BJ (cell line): ENCODE measurements around a stretch of chr4.

- CAGE, long polyA plus RNA, result no peak
- RRBS, result no CpG with 5 or more reads among the region's 21 CpGs
These were observed 30.7 kb downstream of the PDLIM3 start for GRCh38 chr4:185504349-185505326.

DNA sequence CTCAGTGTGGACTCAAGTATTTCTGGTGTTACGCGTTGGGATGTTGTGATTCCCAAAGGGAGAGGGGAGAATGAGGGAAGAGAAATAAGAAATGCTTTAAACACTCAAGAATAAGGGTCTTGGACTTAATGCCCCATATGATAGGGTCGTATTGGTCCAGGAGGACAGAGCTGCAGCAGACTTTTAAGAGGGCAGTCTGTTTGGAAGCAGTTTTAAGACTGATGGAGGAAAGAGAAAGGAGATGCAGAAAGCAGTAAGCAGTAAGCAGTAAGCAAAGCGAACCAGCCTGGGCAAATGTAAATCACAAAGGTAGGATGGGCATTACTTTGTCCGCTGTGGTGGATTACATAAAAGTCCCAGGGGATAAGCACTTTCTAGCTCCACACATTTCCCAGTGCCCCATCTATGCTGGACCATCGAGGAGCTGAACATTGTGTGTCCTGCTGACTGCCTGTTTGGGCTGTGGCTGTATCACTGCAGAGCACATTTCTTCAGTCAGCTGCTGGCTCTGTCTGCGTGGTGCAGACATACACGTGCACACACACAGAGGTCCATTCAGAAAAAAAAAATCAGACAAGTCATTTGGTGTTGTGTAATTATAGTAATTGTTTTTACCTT, 867 bp upstream of the PDLIM3 start:
- CAGE, long polyA plus RNA, result no peak
- RRBS, result no CpG with 5 or more reads among the region's 8 CpGs

DNA sequence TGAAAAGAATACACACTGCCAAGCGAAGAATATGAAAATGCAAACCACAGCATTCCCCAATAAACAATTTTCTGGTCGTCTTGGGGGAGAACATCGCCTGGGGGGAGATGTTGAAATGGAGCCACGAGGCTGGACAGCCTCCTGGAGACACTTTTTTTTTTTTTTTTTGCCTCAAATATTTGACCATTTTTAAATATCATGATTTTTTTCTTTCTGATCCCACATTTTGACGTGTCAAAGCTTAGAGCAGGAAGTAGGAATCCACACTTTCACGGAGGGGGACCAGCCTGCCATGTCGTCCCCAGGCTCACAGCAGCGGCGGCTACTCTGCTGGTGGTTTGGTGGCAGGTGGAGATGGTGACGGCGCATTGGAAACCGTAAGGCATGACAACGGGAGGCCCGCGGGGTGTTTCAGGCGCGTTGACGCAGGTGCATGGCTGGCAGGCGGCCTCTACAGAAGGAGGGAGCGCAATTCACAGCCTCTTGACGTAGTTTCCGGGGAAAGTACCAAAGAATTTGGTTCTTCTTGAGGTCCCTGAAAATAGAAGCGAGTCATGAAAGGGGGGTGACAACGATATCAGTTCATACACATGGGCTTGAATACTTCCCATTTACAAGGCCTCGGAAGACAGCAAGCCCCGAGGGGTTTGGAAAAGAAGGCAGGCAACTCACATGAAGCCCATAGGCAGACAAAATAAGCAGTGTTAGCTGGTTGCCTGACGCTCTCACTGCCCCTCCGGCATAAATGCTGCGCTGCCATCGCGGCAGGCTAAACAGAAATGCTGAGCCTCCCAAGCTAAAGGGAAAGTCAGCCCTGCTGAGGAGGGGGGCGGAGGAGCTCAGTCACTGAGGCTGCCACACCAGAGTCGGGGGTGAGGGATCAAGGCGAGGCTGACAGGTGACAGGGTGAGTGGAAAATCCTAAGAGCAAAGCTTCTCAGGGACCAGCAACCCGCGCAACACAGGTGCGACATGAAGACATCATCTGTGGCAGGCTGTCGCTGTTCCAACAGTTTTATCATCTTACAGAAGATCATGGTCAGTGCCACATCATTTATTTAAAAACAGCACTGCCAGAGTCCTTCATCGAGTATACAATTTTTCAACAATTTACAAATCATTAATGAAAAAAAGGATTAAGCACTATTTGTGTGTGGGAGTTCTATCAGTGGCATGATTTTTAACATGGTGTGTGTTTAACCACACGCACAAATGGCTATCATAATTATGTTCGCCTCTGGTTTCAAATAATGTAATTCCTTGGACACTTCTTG, 52.3 kb upstream of the PDLIM3 start:
- CAGE, long polyA plus RNA, result no peak
- RRBS, result no CpG with 5 or more reads among the region's 41 CpGs

DNA sequence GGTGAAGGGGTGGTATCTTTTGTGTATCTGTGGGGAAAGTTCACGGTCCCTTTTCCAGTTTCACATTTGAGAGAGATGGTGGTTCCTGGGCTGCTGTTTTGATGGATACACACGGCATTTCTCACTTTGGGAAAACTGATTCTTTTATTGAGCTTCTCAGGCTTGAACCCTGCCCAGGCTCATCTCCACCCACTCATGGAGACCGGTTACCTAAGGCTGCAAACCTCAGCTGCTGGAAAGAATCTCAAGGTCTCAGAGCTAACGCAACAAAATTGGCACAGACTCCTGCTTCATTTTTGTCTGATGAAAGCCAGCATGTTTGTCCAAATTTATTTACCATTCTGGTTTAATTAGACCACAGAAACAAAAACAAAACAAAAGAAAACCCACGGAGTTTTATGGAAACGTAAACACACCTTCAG, 56.3 kb upstream of the PDLIM3 start:
- CAGE, long polyA plus RNA, result no peak
- RRBS, result no CpG with 5 or more reads among the region's 6 CpGs

DNA sequence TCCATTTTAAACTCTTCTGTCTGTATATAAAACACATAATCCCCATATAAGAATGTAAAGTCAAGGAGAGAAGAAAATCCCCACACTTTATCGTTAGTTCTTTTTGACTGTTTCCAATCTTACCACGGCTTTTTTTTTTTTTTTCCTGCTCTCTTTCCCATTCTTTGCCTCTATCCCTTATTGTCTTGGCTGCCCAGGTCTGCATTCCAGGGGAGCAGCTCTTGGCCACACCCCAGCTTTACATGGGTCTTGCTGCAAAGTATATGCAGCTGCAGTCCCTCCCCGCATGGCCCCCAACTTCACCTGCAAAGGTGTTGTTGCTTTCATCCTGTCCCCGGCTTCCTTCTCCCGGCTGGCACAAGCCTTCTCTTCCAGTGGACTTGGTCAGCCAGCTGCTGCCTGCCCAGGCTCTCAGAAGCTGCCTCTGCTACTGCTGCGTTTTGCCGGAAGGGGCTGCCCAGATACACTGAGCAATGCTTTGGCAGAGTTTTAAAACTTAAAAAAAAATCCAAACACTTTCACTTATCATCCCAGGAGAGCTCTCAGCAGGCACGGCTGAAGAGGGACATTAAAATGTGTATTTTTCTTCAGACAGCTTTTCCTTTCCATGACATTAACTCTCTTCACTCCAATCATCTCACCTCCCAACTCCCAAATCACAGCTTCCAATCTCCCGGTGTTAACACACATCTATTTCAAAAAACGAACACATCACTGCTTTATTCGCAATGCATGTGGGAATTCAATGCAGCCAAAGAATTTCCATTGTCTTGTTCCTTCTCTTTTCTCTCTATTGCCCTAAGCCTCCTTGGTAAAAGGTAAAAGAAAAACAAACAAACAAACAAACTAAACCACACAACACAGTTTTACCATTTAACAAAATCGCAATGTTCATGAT, 121.3 kb upstream of the PDLIM3 start:
- CAGE, long polyA plus RNA, result no peak
- RRBS, result 13% methylated on average over 3 of the region's 12 CpGs

GRCh38 chr4:185700531-185701208, 111.3 kb downstream of the SORBS2 start:
- CAGE, long polyA plus RNA, result no peak
- RRBS, result no CpG with 5 or more reads among the region's 1 CpG

GRCh38 chr4:185723093-185723938, 88.7 kb downstream of the SORBS2 start:
- CAGE, long polyA plus RNA, result no peak
- RRBS, result no CpG with 5 or more reads among the region's 7 CpGs

GRCh38 chr4:185730248-185730756, 81.7 kb downstream of the SORBS2 start:
- CAGE, long polyA plus RNA, result no peak
- RRBS, result no CpG with 5 or more reads among the region's 3 CpGs

DNA sequence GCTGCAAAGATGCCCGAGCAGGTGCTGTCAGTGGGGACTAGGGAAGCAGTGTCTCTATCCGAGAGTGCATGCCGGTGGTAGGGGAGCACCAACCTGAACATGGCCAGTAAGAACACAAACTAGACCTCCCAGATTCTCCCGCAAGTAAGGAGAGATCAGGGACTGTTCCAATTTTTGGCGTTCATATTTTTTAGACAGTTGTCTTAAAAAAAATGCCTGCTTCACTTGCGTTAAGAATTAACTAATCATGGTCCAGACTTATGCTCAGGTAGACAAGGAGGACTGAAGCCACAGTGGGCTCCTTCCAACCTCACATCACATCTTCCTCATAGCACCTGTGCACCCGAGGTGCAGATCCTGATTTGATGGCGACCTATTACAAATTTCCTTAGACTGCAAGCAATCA, 66.8 kb downstream of the SORBS2 start:
- CAGE, long polyA plus RNA, result no peak
- RRBS, result no CpG with 5 or more reads among the region's 8 CpGs

DNA sequence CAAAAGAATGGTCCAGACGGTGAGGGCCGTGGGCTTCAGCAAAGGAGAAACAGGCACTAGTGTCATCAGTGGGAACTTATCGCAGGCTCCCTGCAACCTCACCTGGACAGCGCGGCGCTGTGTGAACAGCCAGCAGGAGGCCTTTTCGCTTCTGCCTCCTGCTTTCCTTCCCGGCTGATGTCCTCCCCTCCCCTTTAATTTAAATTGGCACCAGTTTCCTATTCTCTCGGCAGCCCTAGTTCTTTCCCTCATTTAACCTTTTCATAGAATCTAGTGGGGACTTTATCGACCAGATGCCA, 8.1 kb upstream of the SORBS2 start:
- CAGE, long polyA plus RNA, result no peak
- RRBS, result no CpG with 5 or more reads among the region's 10 CpGs

- CAGE, long polyA plus RNA, result no peak
- RRBS, result no CpG with 5 or more reads among the region's 6 CpGs
These were observed 27.7 kb upstream of the SORBS2 start for GRCh38 chr4:185839690-185840192.

- CAGE, long polyA plus RNA, result no peak
- RRBS, result 90% methylated on average over 4 of the region's 15 CpGs
These were observed 58.4 kb upstream of the SORBS2 start for GRCh38 chr4:185870349-185870928.

GRCh38 chr4:185932075-185932511, 120.1 kb upstream of the SORBS2 start:
- CAGE, long polyA plus RNA, result no peak
- RRBS, result no CpG with 5 or more reads among the region's 5 CpGs

DNA sequence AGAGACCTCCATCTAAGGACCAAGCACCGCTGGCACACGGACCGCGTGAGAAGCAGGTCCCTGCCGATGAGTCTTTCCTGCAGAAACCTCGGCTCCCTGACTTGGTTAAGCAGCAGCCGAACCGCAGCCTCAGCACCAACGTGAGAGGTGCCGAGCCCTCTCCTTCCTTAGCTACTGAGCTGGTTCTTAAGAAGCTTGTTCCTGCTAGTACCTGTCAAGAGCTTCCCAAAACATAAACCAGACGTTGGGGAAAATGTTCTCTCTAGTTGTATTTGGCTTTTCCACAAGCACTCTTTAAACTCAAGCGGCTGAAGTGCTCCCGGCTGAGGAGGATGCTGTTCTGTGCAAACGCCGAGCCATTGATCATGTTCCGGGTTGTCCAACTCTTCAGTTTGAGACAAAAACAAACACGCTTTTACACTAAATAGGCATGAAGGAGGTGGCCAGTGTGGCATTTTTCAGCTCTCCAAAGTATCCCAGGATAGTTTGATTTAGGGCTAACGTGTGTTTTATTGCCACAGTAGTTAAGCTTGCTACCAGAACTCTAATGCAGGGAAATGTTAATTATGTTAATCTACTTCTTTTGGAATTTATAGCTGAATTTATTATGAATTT, 29.2 kb upstream of the TLR3 start:
- CAGE, long polyA plus RNA, result no peak
- RRBS, result no CpG with 5 or more reads among the region's 18 CpGs

GRCh38 chr4:186166876-186167594, 24.3 kb upstream of the CYP4V2 start:
- CAGE, long polyA plus RNA, result no peak
- RRBS, result no CpG with 5 or more reads among the region's 16 CpGs

DNA sequence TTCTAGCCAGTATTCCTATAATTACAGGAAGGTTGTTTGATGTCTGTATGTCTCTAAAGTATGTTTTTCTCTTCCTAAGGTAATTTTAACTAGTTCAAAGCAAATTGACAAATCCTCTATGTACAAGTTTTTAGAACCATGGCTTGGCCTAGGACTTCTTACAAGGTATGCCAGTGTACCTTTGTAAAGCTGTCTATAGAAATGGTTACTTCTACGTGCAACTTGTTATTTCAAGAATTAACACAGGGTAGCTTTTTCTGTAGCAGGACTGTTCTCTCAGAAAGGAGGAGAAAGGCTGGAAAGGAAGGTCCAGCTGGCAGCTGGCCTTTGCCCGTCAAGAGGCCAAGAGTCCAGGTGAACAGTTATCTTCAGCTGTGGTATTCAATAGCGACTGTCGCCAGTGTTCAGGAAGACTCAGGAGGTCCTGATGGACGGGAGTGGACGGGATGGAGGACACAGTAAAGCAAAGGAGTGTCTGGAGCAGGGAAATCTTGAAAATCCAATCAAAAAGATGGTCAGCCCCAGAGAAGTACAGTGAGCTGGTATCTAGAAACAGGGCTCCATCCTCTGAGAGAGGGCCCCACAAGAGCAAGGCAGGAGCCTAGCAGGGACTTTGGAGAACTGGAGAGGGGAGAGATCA, 4.7 kb downstream of the CYP4V2 start:
- CAGE, long polyA plus RNA, result no peak
- RRBS, result no CpG with 5 or more reads among the region's 6 CpGs

DNA sequence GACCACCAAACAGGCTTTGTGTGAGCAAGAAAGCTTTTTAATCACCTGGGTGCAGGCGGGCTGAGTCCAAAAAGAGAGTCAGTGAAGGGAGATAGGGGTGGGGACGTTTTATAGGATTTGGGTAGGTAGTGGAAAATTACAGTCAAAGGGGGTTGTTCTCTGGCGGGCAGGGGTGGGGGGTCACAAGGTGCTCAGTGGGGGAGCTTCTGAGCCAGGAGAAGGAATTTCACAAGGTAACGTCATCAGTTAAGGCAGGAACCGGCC, 18.8 kb upstream of the F11 start:
- CAGE, long polyA plus RNA, result no peak
- RRBS, result no CpG with 5 or more reads among the region's 5 CpGs

DNA sequence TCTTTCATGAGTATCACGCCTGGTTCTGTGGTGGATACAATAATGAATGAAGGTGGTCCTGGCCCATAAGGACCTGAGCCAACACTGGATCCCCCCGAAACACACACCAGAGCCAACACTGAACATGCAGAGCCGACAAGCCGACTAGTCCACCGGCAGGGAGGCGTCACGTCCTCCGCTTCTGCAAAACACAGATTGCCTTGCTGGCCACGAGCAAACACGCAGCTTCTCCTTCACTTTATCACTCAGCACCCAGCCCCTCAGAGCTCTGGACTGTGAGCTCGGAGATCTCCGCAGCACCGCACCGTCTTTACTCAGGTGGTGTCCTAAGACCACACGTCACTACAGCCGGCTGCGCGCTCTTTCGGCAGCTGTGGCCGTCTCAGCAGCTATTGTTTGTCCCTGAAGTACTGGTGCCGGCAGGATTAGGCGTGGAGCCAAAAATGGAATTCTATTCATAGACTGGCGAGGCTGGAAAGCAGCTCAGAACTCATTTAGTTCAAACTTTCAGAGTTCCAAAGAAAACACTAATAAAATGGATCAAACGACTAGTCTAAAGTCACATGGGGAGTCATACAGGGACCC, 72.0 kb downstream of the FAT1 start:
- CAGE, long polyA plus RNA, result no peak
- RRBS, result 77% methylated on average over 6 of the region's 24 CpGs

DNA sequence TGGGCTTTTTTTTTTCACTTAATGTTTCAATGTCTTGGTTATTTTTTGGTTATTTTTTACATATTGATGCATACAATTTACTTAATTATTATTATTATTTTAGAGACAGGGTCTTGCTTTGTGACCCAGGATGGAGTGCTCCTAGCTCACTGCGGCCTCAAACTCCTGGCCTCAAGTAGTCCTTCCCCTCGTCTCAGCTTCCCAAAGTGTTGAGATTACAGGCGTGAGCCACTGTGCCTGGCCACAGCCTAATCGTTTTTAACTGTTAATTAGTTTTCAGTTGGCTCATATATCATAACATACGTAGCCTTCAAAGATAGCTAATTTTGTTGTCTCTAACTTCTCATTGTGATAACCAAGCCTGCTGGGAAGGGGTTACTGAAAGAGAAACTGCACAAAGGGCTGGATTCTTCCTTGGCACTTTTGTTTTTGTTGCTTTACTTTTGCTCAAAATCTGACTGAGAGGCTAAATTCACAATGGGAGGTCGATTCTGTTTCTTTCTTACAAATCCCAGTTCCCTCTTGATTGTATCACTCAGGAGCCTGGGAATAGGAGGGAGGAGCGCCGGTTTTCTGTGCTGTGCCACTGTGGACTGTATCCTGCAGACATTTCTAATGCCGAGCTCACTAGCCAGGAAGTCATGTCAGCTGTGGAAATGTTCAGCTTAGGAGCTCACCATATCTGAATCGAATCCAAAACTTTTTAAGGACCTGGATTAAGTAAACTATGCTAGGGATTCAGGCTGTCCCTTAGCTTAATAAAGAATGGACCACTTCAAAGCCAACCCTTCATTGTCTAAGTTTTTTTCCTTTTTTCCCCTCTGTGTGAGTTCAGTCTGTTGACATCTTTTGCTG, 120.4 kb upstream of the FAT1 start:
- CAGE, long polyA plus RNA, result no peak
- RRBS, result no CpG with 5 or more reads among the region's 10 CpGs

GRCh38 chr4:186901728-186902160, 178.1 kb upstream of the FAT1 start:
- CAGE, long polyA plus RNA, result no peak
- RRBS, result no CpG with 5 or more reads among the region's 4 CpGs